ENCODE measurements around the genes BMF and INAFM2.

- RRBS, result no CpG with 5 or more reads among the region's 6 CpGs
Observed at GRCh38 chr15:39592414-39592977, 11.6 kb downstream of the THBS1 start.

DNA sequence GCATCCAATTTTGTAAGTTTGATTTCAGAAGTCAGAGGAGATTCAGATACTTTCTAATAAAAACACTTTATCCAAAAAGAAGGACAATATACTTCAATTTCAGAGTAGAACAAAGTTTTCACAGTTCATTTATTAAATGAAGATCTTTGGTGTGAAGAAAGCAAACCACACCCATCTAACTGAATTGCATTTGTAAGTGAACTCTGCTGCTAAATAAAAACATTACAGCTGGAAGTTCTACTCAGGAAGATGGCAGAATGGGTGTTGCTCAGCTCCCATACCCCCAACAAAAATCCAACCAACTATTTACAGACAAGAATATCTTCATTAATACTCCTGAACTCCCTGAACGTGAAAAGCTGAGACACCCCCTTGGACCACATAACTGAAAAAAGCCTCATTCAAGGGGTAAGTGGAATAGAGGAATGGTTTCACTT is 27.6 kb downstream of the THBS1 start:
- RRBS, result no CpG with 5 or more reads among the region's 1 CpG

GRCh38 chr15:39641191-39641936 is 60.5 kb downstream of the THBS1 start:
- RRBS, result no CpG with 5 or more reads among the region's 11 CpGs

DNA sequence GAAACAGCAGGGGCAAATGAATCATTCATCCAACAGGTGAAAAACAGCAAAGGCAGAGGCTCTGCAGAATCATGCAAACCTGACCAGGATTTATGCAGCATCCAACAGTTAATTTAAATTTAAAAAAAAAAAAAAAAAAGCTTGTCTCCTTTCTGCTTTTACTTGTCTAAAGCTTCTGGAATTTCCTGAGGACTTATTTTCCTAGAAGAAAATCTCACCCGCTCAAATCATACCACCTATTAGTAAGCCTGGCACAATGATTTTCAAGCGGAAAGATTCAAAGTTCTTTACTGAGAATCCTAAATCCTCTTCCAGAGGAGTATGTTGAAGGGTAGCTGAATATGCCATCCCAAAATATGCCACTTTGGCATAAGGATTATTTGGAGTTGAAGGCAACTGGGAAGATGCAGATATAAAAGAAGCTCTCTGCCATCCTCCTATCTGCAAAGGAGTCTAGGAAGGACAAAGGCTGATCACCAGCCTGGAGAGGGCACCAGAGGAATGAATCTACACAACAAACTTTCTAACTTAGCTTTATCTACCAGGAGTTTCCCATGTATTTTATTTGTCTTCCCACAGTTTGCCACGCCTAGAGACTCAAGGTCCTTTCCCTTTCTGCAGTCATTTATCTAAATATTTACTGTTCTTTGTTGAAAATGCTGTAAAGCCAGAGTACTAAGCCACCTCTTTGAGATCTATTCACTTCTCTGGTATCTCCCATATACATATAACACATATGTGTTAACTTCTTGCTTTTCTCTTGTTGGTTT is 32.4 kb downstream of the GPR176 start:
- RRBS, result no CpG with 5 or more reads among the region's 3 CpGs

DNA sequence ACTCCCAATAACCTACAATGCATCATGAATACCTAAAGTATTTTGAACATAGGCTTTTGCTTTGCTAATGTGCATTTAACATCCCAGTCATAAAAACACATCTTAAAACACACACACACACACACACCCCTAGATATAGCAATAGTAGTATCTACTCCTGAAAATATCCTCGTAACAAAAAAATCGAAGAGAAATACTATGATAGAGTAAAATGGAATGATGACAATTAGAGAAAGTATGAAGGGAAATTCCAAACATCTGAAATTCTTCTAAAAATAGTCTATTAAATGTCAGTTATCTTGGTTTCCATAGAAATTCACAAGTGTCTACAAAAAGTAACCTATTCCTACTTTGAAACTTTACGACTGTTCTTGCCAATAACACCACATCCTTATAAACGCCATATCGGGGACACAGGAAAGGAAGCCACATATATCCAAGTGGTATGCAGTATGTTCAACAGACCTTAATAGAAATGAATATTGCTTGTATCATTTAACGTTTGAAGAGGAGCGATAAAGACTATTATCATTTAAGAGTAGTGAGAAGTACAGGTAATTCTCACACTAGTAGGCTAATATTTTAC is 1.4 kb downstream of the GPR176 start:
- RRBS, result no CpG with 5 or more reads among the region's 7 CpGs

- RRBS, result no CpG with 5 or more reads among the region's 7 CpGs
Observed at GRCh38 chr15:39922401-39923252, 2.6 kb upstream of the GPR176 start.

DNA sequence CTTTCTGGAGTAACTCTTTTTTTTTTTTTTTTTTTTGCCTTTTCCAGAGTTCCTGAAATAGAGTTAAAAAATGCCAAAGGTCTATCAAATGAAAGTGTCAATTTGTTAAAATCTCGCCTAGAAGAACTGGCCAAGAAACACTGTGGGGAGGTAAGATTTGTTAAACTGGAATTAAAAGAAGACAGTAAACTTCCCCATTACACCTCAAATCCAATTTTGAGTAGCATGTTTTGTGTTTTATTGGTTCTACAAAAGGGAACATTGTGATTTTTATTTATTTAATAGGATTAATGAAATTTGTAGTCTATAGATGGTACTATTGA is 9.4 kb downstream of the EIF2AK4 start:
- RRBS, result no CpG with 5 or more reads among the region's 1 CpG

GRCh38 chr15:40048335-40048872 is 9.4 kb upstream of the SRP14 start:
- RRBS, result no CpG with 5 or more reads among the region's 7 CpGs

DNA sequence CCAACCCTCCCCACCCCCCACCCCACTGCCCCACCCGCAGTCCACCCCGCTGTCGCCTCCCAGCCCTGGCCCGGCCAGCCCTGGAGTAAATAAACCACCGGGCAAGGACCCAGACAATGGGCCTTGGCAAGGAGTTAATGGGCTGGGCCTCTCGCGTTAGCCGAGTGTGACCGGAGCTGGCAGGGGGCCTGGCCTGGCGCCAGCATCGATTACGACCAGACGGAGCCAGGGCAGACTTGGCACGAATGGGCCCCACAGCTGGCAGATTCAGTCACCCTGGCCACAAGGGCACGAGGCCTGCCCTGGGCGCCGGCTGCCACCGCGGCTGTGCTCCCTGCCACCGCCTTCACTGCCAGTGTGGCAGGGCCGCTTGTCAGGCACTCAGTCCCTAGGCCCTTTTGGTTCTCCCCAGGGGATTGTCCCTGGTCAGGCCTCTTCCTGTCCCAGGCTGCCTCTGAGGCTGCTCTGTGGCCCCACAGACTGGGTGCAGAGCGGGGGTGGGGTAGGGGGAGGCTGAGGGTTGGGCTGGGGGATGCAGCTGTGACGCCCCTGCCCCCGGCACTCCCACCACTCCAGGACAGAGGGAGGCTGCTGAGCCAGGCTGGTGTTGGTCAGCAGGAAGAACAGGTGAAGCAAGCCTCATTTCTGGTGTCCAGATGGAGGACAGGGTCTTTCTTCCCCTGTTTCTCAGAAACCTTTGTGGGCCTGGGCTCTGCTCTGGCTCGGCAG is 30.3 kb upstream of the SRP14 start:
- RRBS, result 12% methylated on average over 5 of the region's 25 CpGs

DNA sequence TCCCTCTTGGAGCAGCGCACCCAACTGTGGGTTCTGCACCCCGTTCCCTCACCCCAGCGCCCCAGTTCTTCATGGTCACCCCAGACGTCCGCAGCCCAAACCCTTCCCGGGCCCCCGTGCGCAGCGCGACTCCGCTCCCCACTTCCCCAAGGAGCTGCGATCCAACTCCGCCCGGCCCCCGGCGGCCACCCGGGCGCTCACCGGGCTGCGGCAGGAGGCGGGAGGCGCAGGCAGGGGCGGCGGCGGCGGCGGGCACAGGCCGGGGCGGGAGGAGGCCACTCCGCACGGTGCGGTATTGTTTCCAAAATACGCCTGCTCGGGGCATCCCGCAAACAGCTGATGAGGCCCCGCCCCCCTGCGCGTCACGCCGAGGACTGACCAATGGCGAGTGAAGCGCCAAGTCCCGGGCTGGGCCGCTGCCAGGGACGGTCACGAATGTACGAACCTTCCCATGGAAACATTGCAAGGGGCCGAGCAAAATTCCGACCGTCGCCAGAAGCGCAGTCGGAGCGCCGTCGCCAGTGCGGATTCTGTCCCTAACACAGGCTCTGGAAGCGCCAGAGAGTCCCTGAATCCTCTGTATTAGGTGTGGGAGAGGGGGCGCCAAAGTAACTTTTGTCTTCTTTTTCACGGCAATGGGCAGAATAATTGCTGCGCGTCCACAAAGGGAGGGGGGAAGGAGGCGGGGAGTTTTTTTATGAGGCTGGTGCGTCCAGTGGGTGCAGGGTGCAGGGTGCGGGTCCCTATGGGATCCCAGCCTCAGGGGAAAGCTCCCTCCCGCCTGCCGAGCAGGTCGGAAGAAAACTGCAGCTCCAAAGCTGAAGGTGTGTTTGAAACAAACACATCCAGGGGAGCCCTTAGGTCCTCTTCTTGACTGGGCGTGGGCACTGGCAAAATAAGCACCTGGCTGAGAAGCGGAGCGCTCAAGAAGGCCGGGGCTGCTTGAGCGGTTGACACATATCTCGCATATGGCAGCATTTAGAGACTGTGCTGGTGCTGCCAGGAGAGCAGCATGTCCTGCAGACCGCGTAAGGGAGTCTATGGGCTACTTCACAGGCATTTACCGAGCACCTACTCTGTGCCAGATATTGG is at the start of gene BMF:
Gene BMF, minus strand, starts transcription at position 308 of the 1,092 bp plus-strand sequence.
- RRBS, result 1% methylated on average over 19 of the region's 77 CpGs

- RRBS, result no CpG with 5 or more reads among the region's 12 CpGs
Observed at GRCh38 chr15:40266886-40267438, 15.9 kb downstream of the ANKRD63 start.

DNA sequence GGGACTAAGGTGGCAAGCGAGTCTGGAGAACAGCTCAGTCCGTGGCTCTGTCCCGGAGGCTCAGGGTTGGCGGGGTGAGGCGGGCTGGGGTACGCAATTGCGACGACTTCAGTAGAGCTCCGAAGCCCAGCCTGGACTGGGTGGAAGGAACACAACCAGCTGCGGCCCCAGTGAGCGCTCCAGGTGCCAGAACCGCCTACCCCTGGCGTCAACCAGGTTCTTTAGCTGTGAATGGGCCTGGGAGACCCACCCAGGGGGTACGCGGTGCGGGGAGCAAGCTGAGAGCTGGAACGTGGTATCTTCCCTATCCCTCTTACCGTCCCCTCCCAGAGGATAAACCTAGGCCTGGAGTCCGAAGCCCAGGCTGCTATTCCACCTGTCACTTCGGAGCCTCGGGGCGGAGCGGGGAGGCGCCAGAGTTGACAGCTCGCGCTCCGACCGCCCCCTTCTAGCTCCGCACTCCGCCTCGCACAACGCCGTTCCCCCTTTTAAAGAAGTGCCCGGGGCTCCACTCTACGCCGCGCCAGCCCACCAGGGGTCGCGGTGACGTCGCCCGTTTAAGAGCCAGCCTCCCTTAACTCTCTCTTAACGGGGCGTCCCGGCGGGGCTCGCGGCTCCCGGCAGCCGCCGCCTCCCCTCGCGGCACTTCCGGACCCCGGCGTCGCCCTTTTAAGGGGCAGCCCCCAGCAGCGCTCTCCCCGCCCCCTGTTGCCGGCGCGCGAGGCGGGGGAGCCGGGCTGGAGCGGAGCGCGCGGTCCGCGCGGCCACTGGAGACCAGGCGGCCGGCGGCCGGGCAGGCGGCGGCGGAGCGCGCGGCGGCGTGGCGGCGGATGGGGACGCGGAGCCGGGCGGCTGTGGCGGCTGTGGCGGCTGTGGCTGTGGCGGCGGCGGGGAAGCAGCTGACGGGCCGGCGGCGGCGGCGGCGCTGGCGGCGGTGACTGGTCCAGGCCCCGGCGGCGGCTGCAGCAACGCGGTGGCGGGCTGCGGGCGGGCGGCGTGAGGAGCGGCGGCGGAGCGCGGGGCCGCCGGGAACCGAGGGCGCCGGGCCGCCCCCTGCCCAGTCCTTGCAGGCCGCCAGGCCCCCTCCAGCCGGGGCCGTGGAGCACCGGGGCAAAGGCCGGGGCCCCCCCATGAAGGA is at the start of gene INAFM2:
Gene INAFM2, plus strand, starts transcription at position 767 of the 1,138 bp plus-strand sequence.
- RRBS, result 2% methylated on average over 72 of the region's 130 CpGs

DNA sequence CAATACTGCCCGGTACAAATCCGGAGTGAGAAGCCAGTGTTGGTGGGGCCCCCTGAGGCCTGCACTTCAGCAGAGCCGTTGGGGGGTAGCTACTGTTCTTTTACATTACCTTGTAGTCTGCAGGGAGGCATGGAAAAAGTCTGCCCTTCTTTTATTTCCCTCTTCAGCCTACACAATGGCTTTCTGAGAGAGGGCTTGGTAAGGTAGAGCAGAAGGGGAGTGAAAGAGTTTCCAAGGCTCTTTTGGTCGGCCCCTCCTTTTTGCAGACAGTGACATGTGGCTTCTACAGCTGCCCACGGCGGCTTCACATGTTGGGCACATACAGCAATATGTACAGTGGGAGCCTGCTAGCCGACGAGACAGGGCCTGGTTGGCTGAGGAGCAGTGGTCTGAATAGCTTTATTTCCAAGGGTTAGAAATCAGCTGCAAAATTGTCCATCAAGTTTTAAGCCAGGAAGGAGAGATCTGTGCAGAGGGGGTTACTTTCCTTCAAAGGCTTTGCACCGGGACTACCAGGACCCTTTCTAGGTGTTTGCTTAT is 4.0 kb downstream of the INAFM2 start:
- RRBS, result no CpG with 5 or more reads among the region's 9 CpGs

DNA sequence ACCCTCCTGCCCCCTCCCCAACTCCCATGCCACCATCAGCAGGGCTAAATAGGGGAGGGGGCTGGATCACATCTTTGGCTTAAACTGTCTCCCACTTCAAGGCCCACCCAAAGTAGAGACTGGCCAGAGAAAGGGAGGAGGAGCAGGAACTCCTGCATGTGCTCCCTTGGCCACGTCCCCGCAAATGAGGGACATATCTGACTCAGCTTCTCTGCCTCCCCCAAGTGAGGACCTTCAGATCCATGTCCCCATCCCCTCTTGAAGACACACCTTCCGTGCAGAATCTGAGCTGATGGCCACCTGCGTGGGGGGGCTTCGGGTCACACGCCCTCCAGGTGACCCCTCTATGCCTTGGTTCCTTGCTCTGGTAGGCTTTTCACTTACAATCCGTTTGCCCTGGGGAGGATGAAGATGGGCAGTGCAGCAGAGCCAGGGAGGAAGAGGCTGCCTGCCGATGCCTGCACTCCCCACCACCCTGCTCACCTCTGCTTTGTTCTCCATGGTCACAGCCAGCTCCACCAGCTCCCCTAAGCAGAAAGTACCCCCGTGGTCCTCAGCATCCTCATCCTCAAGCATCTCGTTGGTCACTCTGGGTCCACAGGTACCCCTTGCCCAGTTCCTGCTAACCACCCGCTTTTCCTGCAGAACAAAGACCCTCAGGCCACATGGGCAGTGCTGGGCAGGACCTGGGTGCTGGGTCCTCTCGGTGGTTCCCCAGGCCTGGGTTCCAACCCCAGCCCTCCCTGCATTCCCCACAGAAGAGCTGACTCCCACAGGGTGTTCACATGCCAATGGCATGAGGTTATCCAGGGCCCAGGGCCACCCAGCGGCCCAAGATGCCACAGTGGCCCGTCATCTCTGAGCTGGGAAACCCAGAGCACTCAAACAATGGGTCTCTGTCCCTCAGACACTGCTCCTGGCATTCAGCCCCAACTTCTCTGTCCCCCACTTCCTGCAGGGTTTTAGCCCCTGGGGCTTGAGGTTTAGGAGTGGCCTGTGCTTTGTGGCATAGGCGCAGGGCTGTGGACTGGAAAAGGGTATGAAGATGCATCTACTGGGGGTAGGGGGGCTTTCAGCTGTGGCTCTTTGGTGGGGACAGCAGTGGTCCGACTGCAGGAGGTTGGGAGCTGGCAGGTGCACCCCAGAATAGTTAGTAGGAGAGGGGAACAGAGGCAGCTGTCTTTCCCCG is 2.1 kb downstream of the CCDC9B start:
- RRBS, result no CpG with 5 or more reads among the region's 17 CpGs

DNA sequence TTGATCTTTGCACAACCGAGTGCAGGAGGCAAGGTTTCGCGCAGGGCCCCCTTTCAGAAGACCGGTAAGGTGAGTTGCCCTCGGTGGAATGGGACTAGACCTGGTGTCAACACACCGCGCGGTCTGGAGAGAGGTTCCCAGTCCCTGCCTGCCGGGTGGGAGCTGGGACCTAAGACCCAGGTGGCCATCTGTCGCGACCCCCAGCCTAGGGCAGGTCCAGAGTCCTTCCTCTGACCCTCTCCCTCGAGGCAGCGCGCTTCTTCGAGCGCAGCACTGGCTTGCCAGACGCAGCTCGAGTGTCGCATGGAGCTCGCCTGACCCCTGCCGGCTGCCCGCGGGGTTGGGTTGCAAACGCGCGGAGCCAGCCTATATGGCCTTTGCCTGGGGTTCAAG is 16.2 kb downstream of the IVD start:
- RRBS, result 20% methylated on average over 4 of the region's 26 CpGs

DNA sequence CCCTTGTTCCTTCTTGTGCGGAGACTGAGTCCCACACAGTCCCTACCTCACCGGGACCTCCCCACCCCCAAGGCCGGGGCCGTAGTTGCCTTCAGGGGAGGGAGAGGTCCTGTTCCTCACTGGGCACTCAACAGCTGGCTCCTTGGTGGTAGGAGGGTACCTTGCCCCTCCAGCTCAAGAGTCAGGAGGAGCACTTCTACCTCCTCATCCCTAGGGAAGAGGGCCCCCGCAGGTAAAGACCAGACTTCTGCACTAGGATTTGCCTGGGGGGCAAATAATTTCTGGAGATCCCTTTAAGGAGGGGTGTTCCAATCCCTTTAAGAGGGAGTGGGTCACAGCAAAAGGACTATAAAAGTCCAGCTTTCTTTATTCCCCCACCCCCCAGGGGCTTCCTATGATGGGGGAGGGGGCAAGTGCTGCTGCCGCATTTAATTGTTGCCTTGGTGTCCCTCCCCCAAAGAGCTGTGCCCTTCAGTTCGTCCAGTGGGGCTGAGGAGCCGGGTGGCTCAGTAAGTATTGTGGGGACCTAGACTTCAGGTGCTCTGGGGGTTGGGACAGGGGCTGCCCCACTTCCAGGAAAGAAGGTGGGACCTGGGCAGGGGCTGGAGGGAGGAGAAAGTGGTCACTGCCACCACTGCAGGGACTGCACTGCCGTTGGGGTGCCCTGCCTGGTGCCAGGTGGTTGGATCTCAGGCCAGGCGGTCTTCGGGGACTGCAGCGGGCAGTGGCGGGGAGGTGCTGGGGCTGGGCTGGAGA is 3.5 kb upstream of the BAHD1 start:
- RRBS, result no CpG with 5 or more reads among the region's 13 CpGs

- RRBS, result no CpG with 5 or more reads among the region's 26 CpGs
Observed at GRCh38 chr15:40439209-40440183, 1.3 kb upstream of the BAHD1 start.

DNA sequence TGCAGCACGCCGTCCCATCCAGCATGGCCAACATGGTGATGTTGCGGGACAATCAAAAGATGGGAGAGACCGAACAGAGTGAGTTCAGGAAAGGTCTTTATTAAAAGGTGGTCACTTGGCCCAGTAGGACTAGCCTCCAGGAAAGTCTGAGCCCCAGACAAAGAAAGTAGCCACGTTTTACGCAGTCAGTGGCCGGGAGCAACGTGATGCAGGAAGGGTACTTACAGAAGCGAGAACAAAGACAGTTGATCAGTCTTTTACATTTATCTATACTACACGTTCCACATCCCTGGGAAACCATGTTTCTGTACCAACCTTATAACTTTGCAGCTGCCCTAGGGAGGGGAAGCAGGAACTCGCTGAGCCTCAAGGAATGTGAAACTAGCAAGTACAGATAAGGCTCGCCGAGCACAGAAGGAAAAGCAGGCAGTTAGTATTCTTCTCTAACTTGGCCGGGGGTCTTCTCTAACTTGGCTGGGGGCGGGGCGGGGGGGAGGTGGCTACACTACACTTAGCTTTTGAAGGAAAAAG is 3.4 kb upstream of the KNL1 start:
- RRBS, result no CpG with 5 or more reads among the region's 16 CpGs

DNA sequence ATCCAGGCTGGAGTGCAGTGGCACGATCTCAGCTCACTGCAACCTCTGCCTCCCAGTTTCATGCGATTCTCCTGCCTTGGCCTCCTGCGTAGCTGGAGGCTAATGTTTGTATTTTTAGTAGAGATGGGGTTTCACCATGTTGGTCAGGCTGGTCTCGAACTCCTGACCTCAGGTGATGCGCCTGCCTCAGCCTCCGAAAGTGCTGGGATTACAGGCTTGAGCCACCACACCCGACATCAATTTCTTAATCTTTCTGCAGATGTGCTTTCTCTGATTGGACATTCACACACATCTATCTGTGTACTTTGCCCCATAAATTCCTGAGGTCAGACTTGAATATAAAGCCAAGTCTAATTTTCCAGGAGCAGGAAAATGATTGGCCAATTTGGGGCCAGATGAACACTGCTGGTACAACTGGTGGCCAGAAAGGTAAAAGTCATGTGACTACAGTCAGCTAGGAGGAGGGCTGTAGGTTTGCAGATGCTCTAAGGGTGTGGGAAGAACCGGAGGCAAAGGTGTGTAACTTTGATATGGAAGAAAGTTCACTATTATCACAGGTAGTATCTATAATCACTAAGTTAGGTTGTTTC is 3.3 kb upstream of the RAD51 start:
- RRBS, result no CpG with 5 or more reads among the region's 8 CpGs

All from HGPS cell (cell line).